Esophagus muscularis mucosa (tissue), 4 donors: ENCODE measurements around the genes ZBTB7A, MAP2K2 and TMIGD2.

DNA sequence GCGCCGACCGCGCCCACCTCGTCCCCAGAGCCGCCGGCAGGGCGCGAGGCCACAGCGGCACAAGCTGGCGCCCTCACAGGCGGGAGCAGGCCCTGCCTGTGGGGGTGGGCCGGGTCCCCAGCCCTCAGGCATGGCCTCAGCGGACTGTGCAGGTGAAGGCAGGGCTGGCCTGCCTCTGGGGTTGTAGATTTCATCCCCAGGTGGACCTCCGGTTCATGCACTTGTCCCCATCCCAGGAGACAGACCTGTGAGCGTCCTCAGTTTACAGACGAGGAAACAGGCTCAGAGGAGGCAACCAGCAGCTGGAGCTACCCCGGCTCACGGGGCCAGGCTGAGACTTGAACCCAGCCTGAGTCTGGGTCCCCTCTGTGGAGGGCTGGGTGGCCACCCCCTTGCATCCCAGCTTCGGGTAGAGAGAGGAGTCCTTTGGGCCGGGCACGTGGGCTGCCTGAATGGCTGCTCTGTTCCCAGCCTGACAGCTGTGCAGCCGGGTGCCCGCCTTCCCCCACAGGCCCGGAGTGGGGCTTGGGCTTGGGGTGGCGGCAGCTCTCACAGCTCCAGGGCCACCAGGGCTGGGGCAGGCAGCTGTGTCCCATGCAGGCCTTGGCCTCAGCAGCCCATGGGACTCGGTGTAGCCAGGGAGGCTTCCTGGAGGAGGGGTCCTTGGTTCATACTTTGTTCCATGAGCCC, 26.8 kb downstream of the PIAS4 start:
- PRO-cap, result no peak
- RAMPAGE, long total RNA, 4 experiments, result no peak in any of the 4 experiments

GRCh38 chr19:4044876-4045296, 21.8 kb downstream of the ZBTB7A start:
- PRO-cap, result no peak
- RAMPAGE, long total RNA, 4 experiments, result no peak in any of the 4 experiments

- PRO-cap, result no peak
- RAMPAGE, long total RNA, 4 experiments, result no peak in any of the 4 experiments
Measured at GRCh38 chr19:4063565-4064064, 3.1 kb downstream of the ZBTB7A start.

- PRO-cap, result bidirectional peak, plus-strand start at chr19:4066923, minus-strand start at chr19:4066829; bidirectional peak, plus-strand start at chr19:4066975, minus-strand start at chr19:4067047
- RAMPAGE, long total RNA, 4 experiments, result start-site peak on the minus strand in 1 of 4 experiments, at chr19:4067051-4067117 at its widest, 16 reads per replicate
Measured at GRCh38 chr19:4066560-4067210, at the start of gene ZBTB7A. Gene ZBTB7A, minus strand, starts transcription at chr19:4066899.

GRCh38 chr19:4068372-4068766, 1.7 kb upstream of the ZBTB7A start:
- PRO-cap, result no peak
- RAMPAGE, long total RNA, 4 experiments, result no peak in any of the 4 experiments

GRCh38 chr19:4123232-4124528, at the start of gene MAP2K2:
Gene MAP2K2, minus strand, starts transcription at chr19:4124122.
- PRO-cap, result bidirectional peak, plus-strand start at chr19:4124261, minus-strand start at chr19:4124094
- RAMPAGE, long total RNA, 4 experiments, result no peak in any of the 4 experiments

- PRO-cap, result no peak
- RAMPAGE, long total RNA, 4 experiments, result no peak in any of the 4 experiments
Measured at GRCh38 chr19:4149354-4150008, 4.0 kb upstream of the CREB3L3 start.

GRCh38 chr19:4302201-4302560, at the start of gene TMIGD2:
Gene TMIGD2, minus strand, starts transcription at chr19:4302389.
- PRO-cap, result no peak
- RAMPAGE, long total RNA, 4 experiments, result no peak in any of the 4 experiments

GRCh38 chr19:4357196-4357842, 14.0 kb downstream of the MPND start:
- PRO-cap, result no peak
- RAMPAGE, long total RNA, 4 experiments, result no peak in any of the 4 experiments

GRCh38 chr19:4358861-4360149, 15.9 kb downstream of the MPND start:
- PRO-cap, result no peak
- RAMPAGE, long total RNA, 4 experiments, result no peak in any of the 4 experiments

DNA sequence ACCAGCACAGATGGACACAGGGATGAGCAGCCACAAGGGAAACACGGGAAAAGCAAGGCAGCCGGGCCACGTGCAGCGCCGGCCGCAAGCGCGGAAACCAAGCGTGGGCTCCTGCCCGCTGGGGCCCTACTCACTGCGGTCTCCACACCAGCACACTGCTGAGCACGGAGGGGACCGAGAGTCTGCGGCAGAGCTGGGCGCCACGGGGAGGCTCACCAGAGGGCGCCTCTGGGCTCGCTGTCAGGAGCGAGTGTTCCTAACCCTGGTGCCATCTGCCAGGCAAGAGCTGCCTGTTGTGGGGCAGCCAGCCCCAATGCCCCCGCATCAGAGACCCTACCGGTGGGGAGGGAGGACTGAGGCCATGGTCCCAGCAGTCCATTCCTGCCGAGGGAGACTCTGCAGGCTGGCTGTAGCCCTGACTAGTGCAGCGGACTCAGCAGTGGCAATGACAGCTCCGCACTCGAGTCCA, 26.6 kb downstream of the MPND start:
- PRO-cap, result no peak
- RAMPAGE, long total RNA, 4 experiments, result no peak in any of the 4 experiments

- PRO-cap, result no peak
- RAMPAGE, long total RNA, 4 experiments, result no peak in any of the 4 experiments
Measured at GRCh38 chr19:4447268-4447724, 10.3 kb downstream of the UBXN6 start.

GRCh38 chr19:4452980-4453233, 4.7 kb downstream of the UBXN6 start:
- PRO-cap, result no peak
- RAMPAGE, long total RNA, 4 experiments, result no peak in any of the 4 experiments

DNA sequence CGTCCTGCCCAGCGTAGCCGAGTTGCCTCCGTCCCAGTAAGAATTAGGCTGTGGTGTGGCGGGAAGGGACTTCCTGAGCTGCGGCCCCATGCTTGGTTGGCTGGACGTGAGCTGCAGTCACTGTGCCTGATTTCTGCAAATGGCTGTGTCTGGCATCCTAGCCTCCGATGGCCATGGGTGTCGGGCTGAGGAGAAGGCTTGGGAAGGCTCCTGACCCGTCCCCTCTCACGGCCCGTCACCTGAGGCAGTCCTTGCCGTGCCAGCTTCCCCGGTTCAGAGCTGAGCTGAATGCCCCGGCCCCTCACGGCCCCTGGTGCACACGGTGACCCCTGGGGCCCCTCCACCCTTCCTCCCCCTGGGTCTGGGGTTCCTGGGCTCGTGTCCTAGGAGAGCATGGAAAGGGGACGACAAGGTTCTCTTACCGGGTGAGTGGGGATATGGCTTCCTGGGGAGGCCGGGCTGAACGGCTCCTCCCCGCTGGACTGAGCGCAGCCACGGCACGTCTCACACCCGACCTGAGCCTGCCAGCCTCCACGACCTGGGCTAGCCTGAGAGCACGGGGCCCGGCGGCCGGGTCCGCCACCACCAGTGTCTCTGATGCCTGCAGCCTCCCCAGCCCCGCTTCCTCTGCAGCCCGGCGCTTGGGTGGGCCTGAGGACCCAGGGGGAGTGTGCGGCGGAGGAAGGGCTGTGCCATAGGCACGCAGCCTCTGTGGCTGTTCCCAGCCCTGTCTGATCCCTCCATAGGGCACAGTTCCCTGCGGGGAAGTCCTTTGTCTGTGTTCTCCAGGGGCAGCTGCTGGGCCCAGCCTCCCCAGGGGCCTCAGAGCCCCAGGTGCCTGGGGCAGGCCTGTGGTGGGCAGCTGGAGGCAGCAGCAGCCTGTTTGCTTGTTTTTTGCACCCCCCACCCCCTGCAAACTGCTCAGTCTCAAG, 15.2 kb downstream of the PLIN4 start:
- PRO-cap, result no peak
- RAMPAGE, long total RNA, 4 experiments, result start-site peak on the minus strand in 1 of 4 experiments, centred at position 352 of the sequence, 94 reads per replicate

GRCh38 chr19:4556836-4557084, 2.7 kb downstream of the SEMA6B start:
- PRO-cap, result no peak
- RAMPAGE, long total RNA, 4 experiments, result no peak in any of the 4 experiments

GRCh38 chr19:4657386-4657951, 12.7 kb downstream of the MYDGF start:
- PRO-cap, result no peak
- RAMPAGE, long total RNA, 4 experiments, result no peak in any of the 4 experiments

DNA sequence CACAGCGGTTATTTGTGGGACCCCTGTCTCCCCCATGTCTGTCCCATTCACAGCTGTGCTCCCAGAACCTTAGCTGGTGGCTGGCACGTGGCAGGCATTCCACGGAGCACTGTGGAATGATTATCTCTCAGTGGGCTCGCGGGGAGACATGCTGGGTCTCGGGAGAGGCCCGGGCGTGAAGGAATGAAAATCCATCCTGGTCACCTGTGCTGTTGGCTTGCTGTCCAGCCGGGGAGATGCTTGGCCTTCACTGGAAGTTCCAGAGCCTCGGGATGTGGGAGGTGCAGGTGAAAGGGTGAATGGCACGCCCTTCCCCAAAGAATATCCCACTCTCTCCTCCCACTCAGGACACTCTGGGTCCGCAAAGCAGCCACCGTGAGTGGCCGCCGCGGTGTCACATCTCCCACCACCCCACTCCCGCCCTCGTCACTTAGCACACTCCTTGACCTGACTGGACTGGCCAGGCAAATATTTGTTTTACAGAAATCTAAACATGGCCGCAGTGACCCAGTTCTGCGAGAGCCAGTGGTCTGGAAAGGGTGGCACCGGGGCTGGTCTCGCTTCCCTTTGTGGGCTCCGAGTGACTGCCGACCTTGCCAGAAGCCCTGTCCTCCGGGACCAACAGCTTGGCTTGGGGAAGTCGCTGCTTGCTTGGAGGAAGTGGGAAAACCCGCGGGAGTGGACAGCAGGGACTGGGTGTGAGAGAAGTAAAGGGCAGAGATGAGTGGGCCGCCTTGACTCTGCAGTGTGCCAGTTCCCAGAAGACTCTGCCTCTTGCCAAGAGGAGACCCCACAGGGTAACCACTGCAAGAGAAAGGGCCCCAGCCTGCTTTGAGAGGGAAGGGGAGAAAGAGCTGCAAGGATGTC, 7.9 kb downstream of the DPP9 start:
- PRO-cap, result no peak
- RAMPAGE, long total RNA, 4 experiments, result no peak in any of the 4 experiments

GRCh38 chr19:4722092-4722503, 1.5 kb downstream of the DPP9 start:
- PRO-cap, result no peak
- RAMPAGE, long total RNA, 4 experiments, result no peak in any of the 4 experiments

DNA sequence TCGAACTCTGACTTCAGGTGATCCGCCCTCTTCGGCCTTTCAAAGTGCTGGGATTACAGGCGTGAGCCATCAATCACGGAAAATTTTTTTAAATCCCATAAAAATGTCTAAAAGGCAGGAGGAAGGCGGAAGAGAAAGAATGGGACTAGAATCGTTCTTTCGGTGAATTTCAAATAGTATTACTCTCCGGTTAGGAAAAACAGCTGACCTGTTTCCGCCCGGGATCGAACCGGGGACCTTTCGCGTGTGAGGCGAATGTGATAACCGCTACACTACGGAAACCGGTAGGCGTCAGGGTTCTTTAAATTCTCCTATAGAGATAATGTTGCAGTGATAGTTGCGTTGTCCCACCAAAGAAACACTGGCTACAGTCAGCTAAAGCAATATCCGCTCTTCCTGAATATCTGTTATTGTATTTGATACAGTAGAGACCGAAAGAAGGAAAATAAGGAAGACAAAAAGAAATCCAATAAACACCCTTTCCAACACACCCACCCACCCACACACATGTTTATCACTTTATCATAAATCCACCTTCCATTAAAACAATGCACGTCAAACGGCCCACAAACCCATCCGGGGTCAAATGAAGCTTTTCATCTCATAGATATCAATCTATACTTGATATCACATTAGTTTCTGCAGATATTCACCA, 911 bp upstream of the DPP9 start:
- PRO-cap, result no peak
- RAMPAGE, long total RNA, 4 experiments, result no peak in any of the 4 experiments

DNA sequence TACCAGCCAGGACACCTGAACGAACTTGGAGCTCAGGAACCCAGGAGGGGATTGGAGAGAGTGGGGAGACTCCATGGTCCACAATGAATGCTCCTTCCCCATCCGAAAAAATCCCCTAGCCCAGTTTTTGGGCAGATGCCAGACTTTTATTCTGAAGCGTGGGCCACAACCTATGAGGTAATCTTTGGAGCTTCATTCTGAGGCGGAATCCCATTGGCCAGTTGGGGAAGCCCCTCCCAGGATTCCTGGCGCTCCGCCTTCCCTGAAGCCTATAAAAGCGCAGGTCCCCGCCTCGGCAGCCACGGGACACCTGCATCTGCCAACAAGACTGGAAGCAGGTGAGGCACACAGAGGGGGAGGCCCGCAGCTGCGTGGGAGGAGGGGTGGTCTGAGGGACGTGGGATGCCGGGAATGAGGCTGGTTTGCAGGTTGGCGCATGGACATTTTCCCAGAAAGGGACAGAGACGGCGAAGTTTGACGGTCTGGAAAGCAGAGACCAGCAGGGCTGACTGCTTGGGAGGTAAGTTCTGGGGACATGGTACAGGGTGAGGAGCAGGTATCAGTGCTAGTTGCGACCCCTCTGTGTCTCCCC, 22.6 kb upstream of the FEM1A start:
- PRO-cap, result no peak
- RAMPAGE, long total RNA, 4 experiments, result no peak in any of the 4 experiments